H4 (cell line): ENCODE data around the genes ZNG1A, DMRT2 and RFX3.

- RAMPAGE, long total RNA, result no peak
Observed at GRCh38 chr9:72606-73011, 43.4 kb upstream of the WASHC1 start.

GRCh38 chr9:178559-179495 is at the start of gene ZNG1A:
ZNG1A (minus strand) TSS chr9:179056.
- RAMPAGE, long total RNA, result start-site peak on the minus strand at chr9:179016-179056, 121 reads

DNA sequence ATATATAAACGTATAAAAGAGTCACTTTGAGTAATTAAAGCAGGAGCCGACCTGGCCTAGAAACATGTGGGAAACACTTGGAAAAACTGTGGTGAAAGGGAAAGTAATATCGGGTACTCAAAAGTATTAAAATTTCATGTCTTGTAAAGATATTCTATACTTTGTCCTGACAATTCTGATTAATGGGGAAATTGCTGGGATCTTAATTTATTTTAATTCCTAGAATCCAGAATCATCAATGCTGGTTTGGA is 129.2 kb upstream of the KANK1 start:
- RAMPAGE, long total RNA, result no peak

DNA sequence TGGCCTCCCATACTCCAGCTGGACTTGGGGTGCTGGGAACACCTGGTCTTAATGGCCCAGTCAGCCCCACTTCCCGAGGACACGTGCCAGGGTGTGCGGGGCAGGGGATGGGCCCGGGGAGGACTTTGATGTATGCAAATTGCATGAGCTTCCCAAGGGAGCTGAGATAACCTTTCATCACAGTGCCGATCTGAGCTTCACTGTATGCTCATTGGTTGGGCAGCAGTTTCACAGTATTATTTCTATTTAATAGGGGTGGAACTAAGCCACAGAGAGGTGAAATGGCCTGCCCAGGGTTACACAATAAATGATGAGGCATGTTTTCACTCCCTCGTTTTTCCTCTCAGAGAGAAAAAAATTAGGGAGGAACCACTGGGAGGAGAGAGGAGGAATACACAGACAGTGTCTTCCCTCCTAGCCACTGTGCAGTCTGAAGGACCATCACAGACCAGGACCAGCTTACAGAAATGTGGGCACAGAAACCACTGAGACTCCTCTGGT is 65.0 kb upstream of the KANK1 start:
- RAMPAGE, long total RNA, result no peak

- RAMPAGE, long total RNA, result no peak
Observed at GRCh38 chr9:585928-586556, 81.5 kb downstream of the KANK1 start.

- RAMPAGE, long total RNA, result no peak
Observed at GRCh38 chr9:593794-594336, 89.4 kb downstream of the KANK1 start.

DNA sequence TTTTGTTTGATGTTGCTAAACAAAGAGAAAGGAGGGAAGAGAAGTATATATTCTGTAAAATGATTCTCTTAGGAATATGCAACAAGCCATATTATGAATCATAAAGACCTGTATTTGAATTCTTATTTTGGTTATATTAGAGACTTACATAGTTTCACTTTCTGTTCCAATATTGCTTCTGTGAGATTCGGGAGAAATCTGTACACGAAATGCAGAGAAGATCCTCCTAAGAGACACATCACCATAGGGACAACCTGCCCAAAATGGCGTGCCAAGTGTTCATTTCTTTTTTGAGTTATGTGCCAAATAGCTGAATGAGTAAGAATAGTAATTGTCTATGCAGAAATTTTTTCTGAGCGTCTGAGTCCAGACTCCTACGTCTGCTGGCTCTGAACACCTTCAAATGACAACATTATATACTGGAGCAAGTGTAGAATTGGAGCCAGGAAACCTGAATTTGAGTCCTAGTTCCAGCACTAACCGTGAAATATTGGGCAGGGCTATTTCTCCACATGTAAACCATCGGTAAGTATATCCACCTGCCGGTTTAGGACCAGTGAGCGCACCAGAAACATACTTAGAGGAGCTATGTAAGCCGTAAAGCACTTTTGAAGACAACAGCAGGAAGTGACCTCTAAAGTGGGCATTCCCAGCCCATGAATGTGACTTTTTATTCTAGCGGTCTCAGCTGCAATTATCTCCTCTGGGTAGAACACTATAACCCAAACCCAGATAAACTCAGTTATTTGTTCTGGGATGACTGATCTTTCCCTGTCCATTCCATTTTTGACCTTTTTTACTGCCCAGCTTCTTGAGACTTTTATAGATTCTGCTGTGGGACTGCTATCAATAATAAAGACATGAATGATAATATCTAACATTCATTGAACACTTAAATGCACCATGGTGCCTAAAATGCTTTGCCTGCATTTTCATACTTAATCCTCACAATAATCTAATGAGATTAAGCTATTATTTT is 163.8 kb upstream of the DMRT1 start:
- RAMPAGE, long total RNA, result no peak

- RAMPAGE, long total RNA, result no peak
Observed at GRCh38 chr9:712652-713609, 128.6 kb upstream of the DMRT1 start.

DNA sequence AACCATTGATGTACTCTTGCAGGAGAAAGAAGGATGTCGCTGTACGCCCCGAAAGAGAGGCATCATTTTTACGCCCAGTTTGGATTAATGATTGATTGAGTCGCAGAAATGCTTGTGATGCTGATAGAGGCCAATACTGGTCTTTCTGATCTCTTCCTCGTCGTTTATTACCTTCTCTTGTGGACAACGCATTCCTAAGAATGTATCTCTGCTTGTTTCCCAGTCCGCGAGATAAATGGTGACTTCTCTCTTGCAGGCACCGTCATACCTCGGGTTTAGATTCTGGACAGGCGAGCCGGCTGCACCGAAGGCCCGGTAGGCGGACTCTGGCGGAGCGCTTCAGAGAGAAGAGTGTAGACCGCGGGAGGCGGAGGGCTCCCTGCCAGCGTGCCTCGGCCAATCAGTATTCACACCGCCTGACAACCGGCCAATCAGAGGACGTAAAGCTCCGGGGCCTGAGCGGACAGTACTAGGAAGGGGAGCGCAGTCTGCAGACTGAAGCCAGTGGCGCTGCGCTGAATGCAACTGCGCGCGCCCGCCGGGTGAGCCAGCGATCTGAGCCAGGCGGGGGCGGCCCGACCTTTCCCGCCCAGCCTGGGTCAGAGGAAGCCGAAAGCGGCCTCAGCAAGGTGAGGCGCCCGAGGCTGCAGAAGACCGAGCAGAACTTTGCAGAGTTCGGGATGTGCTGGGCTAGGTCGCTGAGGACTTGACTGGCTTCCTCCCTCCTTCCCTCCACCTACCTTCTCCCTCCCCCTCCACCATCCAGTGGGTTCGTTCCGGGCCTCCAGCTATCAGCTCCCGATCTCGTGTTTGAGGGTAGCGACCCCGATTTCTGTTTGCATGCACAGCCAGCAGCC is at the start of gene DMRT2:
Gene DMRT2, plus strand, starts transcription at position 504 of the 857 bp plus-strand sequence.
- RAMPAGE, long total RNA, result no peak

DNA sequence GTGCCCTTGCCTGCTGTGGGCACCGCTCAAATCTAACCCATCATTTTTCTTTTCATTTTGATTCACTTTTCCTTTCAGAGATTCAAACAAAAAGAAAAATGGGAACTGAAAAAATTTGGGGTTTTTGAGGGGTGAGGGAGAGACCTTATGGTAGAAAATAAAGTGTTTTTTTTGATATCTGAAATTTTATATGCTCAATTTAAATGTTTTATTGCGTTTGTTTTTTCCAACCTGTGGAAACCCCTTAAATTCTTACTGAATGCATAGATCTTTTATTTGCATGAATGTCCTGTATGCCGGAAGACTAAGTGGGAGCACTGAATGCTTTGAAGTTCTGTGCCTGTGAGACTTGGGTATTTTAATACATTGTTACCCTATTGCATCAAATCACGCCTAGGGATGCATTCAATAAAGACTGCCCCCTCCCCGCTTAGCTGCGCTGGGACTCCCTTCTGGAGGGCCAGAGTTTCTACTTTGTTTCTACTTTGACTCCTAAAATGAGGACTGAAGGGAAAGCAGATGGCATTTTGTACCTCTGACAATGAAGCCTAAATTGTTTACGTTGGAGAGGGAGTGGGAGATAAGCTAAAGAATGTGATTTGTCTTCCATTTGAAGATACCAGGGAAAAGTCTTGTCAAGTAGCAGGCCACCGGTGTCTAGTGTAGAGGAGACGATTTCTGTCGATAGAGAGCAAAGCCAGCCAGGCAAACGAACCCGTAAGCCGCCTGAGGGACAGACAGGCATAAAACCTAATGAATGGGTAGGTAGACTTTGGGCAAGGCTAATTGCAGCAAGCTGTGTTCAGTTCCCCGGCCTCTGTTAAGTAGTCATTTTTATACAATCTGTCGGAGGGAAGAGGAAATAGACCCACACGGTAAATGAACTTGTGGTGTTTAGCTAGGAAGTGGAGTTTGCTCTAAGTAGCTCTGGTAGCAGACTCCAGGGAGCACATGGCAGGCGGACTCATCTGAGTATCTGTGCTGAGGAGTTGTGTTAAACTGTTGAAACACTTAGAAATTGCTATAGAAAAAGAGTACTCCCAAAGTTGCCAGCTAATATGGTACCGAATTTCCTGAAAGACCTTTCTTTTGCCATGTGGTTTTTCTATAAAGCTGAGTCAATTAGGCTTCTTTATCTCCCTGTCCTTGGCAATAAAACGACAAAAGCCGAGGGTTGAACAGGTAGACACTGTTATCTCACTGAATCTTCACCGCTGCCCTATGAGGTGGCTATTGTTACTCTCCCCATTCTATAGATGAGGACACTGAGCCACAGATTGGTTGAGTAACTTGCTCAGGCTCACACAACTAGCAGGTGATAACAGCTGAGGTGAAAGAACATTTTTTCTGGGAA is 28.7 kb downstream of the SMARCA2 start:
- RAMPAGE, long total RNA, result no peak

DNA sequence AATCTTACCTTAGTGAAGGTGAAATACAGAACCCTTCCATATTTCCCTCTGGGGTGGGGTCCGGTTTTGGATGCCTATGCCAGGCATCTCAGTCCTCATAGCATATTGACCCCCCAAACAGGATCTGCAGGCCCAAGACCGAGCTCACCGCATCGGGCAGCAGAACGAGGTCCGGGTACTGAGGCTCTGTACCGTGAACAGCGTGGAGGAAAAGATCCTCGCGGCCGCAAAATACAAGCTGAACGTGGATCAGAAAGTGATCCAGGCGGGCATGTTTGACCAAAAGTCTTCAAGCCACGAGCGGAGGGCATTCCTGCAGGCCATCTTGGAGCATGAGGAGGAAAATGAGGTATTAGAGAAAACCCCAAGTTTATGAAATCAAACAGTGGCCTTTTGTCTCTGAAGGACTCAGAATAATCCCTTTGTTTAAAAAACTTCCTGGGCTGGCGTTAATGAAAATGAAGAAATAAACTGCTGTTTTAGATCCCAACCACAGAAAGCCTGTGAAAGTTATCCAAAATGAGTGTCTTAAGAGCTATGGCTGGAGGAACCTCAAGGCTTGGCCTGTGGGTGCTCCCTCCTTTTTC is 100.6 kb downstream of the SMARCA2 start:
- RAMPAGE, long total RNA, result no peak

- RAMPAGE, long total RNA, result no peak
Observed at GRCh38 chr9:2119208-2119795, 104.2 kb downstream of the SMARCA2 start.

GRCh38 chr9:2181158-2182435 is 166.4 kb downstream of the SMARCA2 start:
- RAMPAGE, long total RNA, result no peak

DNA sequence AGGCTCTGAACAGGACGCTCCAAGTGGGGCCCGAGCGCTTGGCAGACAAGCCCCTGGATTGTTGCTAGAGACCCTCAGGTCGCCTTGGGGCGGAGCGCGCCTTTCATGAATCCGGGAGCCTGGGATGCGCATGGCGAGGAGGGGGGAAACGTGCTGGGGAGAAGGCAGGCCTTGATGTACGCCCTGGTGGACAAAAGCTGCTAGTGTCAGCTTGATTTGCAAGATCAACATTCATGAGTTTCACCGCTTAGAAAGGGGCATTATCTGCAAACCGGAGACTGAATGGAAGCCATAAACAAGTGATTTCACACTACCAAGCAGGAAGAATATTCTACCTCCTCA is 226.3 kb downstream of the SMARCA2 start:
- RAMPAGE, long total RNA, result no peak

GRCh38 chr9:2427245-2428067 is 194.1 kb upstream of the VLDLR start:
- RAMPAGE, long total RNA, result no peak

GRCh38 chr9:2559566-2559950 is 62.0 kb upstream of the VLDLR start:
- RAMPAGE, long total RNA, result no peak

GRCh38 chr9:2620107-2620531 is 1.5 kb upstream of the VLDLR start:
- RAMPAGE, long total RNA, result no peak

DNA sequence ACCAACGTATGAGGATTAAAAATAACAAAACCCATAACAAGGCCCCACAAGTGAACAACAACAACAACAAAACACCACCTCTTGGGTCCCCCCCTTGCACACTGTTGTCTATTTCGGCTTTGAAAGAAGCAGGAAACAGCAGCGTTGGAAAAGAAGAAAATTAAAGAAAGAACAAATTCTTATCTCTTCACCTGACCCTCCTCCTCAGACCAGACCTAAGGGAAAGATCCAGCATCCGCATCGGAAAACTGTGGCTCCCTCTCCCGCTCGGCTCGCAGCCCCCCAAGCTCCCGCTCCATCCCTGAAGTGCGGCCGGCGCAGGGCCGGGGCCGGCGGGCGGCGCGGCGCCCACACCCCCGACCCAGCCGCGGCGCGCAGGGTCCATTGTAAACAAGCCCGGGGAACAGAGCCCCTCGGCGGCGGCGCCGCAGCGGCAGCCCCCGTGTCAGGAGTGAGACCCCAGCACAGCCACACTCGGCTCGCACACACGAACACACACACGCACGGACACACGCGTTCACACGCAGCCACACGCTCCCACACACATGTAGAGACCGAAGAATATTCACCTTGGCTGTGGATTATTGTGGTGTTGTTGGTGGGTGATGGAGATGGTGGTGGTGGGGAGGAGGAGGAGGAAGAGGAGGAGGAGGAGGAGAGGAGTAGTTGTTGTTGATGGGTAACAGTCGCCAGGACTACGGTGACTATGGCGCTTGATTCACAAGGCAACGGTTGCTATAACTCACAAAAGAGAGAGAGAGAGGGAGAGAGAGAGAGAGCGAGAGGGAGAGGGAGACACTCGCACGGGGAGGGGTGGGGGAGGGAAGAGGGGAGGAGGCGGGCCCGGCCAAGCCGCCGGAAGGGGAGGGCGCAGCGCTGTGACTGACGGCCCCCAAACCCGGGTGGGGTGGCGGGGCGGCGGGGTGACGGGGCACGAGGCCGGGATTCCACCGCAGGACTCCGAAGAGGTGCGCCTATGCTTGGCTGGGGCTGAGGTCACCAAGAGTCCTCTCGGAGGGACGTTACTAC is at the start of gene RFX3:
Gene RFX3, minus strand, starts transcription at position 824 of the 1,029 bp plus-strand sequence.
- RAMPAGE, long total RNA, result no peak

DNA sequence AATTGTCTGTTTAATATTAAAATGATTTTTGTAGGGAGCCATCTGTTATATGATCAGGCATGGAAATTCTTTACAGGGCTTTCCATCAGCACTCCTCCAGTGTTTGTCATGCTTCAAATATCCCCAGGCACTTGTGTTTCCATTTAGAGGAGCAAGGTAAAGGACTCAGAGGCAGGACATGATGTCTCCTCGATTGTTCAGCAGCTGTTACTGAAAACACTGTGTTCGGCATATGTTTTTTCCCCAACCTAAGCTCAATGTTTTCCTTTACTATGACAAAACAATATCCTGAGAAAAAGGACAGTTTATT is 172.3 kb upstream of the RFX3 start:
- RAMPAGE, long total RNA, result no peak

DNA sequence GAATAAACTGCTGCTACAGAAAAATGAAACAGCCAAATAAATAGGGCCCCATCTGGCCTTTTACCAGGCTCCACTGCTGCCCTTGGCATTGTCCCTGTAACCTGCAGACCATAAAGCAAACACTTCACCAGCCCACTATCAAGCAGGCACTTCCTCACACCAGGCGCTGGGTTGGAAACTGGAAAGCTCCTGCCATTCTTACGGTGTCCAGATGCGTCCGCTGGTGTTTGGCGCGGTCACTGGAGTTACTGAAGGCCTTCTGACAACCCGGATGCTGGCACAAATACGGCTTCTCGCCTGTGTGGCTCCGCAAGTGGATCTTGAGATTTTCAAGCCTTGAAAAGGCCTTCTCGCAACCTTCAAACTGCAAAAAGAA is 363.1 kb downstream of the GLIS3 start:
- RAMPAGE, long total RNA, result no peak